ENCODE data around the genes CRABP1, ADAMTS7 and MTHFS.

DNA sequence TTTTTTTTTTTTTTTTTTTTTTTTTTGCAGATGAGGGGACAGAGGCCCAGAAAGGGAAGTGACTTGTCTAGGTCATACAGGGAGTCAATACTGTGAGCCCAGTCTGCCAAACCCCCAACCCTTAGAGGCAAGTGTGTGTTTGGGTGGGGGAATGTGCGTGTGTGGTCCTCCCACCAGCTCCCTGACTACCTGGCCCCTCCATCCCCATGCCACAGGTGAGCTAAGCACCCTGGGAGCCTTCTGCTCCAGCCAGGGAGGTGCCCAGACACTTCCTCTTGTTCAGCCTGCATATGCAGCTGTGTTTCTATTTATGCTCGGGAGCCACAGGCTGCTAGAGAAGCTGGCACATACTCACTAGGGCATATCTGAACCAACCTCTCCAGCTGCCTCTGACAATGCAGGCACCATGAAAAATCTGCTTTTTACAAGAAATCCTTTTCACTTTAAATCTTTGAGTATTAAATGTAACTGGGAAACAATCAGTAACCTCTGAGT, 20.8 kb downstream of the TBC1D2B start:
- PRO-cap = no peak
- RAMPAGE, long total RNA, 4 experiments = no peak in any of the 4 experiments

- PRO-cap = no peak
- RAMPAGE, long total RNA, 4 experiments = no peak in any of the 4 experiments
Observed at GRCh38 chr15:78071823-78072330, 5.6 kb downstream of the TBC1D2B start.

GRCh38 chr15:78339992-78340794, at the start of gene CRABP1:
TSS of gene CRABP1 (plus strand) at chr15:78340353.
- PRO-cap = no peak
- RAMPAGE, long total RNA, 4 experiments = start-site peak on the plus strand in 1 of 4 experiments, at chr15:78340348-78340353 at its widest, 26 reads per replicate

GRCh38 chr15:78438375-78439247, 595 bp downstream of the IREB2 start:
- PRO-cap = bidirectional peak, plus-strand start at chr15:78439151, minus-strand start at chr15:78438918
- RAMPAGE, long total RNA, 4 experiments = no peak in any of the 4 experiments

DNA sequence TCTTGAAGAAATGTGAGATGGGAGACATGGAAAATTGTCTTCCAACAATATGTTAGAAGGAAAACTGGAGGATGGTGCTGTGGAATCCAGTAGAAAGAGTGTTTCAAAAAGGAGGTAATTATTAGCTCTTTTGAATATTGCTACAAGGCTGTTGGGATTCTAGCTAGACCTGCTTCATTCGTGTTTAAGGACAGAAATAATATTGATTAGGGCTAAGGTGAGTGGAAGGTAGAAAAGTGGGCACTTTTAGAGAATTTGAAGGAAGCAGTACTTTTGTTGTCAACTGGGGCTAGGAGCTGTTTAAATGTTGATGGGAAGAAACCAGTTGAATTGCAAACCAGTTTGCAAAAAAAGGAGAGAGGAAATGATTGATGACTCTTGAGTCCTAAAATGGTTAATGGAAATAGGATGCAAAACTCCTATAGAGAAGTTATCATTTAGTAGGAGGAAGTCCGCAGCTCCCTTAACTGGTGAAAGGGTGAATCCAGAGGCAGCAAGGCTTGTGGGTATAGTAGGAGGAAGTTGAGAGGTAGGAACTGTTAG, 15.2 kb downstream of the IREB2 start:
- PRO-cap = no peak
- RAMPAGE, long total RNA, 4 experiments = no peak in any of the 4 experiments

DNA sequence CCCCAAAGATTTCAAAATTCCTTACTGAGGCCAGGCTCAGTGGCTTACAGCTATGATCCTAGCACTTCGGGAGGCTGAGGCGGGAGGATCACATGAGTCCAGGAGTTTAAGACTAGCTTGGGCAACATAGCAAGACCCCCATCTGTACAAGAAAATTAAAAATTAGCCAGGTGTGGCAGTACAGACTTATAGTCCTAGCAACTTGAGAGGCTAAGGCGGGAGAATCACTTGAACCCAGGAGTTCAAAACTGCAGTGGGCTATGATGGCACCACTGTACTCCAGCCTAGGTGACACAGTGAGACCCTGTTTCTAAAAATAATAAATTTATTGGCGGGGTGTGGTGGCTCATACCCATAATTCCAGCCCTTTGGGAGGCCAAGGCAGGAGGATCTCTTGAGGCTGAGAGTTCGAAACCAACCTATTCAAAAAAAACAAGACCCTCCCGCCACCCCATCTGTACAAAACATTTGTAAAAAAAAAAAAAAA, 29.7 kb upstream of the HYKK start:
- PRO-cap = no peak
- RAMPAGE, long total RNA, 4 experiments = no peak in any of the 4 experiments

DNA sequence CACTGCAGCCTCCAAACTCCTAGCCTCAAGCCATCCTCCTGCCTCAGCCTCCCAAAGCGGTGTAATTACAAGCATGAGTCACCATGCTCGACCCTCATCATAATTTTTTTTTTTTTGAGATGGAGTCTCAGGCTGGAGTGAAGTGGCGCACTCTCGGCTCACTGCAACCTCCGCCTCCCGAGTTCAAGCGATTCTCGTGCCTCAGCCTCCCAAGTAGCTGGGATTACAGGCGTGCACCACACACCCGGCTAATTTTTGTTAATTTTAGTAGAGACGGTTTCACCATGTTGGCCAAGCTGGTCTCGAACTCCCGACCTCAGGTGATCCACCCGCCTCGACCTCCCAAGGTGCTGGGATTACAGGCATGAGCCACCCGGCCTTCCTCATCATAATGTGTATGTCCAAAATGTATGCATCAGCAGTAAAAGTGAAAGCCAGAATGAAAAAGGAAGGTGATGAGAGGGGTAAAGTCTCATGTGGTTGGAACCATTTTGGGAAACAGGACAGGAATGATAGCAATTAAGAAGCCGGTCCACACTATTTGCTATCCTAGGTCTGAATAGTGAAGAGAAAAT, 561 bp upstream of the PSMA4 start:
- PRO-cap = no peak
- RAMPAGE, long total RNA, 4 experiments = no peak in any of the 4 experiments

DNA sequence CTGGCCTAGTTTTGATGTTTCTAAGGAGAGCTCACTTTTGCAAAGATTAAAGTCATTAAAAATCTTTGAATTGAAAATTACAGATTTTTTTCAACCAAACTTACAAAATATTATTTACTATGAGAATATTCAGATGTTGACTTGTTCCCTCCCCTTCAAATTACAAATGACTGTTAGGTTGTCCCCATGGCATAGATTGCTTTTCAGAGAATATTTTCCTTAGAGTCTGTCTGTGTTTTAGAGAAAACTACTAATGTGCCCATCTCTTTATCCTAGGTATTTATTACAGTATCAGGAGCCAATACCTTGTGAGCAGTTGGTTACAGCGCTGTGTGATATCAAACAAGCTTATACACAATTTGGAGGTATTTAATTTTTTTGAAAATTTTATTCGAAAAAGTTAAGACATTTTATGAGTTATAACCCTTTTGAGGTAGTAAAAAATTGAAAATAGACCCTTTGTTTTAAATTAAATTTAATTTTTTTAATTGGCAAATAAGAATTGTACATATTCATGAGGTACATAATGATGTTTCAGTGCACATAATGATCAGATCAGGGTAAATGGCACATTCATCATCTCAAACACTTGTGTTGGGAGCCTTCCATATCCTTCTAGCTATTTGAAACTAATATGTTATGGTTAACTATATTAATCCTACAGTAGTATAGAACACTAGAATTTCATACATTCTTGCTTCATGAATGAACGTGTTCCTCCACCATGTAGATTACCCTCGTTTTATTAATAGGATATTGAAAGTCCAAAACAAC, 4.5 kb downstream of the PSMA4 start:
- PRO-cap = no peak
- RAMPAGE, long total RNA, 4 experiments = start-site peak on the plus strand in 1 of 4 experiments, centred at position 319 of the sequence, 101 reads per replicate

DNA sequence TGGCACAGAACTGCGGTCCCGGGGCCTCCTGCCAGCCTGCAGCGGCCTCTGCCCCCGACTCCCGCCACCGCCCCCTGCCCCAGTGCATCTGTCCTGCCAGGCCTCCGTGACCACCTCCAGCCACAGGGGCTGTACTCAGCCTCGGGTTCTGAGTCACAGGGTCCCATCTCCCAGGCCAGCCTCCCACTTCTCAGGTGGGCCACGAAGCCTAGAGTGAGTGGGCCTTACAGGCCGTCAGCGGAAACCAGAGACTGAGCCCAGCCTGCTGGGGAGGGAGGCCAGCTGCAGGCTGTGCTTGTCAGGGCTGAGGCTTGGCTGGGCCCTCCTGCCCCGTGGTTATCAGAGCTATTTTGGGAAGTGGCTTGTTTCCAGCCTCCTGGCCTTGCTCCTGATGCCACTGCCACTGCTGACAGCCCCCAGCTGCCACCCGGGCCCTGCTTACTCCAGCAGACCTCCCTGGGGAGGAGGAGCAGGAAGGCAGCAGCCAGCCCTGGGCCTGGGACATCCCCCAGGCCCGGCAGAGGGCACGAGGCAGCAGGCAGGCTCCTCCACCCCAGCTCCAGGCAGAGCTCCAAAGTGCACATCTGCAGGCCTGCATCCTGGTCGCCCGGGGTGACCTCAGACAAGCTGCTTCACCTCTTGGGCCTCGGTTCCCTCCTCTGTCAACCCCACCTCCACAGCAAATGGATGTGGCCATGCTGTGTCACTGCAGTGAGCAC, 51.2 kb downstream of the ADAMTS7 start:
- PRO-cap = no peak
- RAMPAGE, long total RNA, 4 experiments = no peak in any of the 4 experiments

DNA sequence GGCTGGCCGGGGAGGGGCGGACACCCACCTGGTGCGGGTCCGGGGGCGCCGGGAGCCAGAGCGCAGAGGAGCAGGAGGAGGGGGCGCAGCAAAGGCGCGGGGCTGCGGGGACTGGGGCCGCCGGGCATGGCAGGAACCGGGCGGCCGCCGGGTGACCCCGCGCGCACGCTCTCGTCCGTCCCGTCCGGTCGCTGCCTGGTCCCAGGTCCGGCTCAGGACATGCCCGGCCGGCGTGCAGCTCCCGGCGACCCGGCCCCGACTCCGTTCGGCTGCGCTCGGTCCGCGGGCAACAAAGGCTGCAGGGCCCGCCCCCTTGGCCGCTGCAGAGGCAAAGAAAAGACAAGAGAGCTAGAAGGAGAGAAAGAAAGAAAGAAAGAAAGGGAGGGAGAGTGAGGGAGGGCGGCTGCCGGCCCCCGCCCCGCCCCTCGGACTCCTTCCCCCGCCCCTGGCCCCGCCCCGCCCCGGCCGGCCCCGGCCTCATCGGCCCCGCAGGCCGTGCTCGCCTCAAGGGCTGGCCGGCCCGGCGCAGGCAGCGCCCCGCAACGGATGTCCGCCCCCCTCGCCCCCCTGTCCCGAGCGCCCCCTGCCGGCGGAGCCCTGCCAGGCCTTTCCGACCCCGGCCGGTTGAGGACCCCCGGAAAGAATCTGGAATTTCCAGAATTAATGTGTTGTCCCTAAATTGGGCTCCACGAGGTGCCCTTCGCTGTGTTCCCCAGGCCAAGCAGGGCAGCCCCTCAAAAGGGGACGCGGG, at the start of gene ADAMTS7:
Gene ADAMTS7, minus strand, starts transcription at position 372 of the 751 bp plus-strand sequence.
- PRO-cap = bidirectional peak, plus-strand start at position 507 of the sequence, minus-strand start at position 263 of the sequence
- RAMPAGE, long total RNA, 4 experiments = no peak in any of the 4 experiments

DNA sequence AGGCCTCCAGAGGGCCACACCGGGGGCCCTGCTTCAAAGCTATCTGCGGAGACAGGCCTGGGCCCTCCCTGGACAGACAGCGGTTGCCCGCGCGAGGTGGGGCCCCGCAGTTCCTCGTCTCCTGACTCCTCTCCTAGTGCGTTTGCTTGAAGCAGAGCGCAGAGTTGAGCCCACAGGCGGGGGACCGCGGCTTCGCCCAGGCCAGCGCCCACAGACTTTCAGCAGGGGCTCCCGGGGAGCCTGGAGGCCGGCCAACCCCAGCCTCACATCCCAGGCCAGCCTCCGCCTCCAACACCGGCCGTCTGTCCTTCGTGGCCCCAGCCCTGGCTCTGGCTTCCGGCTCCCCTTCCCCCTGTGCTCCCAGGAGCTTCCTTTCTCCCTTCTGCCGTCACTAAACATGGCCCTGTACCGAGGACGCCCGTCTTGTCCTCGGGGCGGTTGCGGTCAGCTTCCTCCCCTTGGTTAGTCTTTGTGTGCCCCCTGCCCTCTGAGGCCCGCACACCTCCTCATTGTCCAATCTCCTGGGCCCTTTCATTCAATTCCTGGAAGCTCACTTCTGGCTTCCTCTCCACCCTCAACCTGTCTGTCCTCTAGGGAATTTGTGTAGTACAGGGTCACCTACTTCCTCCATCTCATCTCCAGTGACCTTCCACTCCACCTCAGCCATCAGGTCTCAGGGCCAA, 721 bp upstream of the ADAMTS7 start:
- PRO-cap = no peak
- RAMPAGE, long total RNA, 4 experiments = no peak in any of the 4 experiments

- PRO-cap = no peak
- RAMPAGE, long total RNA, 4 experiments = no peak in any of the 4 experiments
Observed at GRCh38 chr15:78876402-78876776, 3.7 kb downstream of the MORF4L1 start.

DNA sequence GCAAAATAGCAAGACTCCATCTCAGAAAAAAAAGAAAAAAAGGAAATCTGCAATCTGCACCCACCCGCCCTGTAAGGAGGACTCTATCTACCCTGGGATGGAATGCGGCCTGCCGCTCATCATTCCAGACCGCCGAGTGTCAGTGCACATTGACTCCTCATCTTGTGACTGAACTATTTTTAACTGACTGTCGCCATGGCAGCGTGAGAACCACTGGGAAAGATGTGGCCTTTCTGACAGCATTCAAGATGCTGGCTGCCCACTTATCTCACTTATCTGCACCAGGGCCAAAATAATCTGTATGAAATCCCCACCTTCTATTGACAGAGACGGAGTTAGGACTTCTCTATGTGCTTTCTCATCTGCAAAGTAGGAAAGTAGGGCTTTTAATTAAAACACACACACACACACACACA, 38.8 kb upstream of the ANKRD34C start:
- PRO-cap = no peak
- RAMPAGE, long total RNA, 4 experiments = no peak in any of the 4 experiments

DNA sequence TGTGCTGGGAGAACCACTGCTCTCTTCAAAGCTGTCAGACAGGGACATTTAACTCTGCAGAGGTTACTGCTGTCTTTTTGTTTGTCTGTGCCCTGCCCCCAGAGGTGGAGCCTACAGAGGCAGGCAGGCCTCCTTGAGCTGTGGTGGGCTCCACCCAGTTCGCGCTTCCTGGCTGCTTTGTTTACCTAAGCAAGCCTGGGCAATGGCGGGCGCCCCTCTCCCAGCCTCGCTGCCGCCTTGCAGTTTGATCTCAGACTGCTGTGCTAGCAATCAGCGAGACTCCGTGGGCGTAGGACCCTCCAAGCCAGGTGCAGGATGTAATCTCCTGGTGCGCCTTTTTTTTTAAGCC, 59.0 kb downstream of the MINAR1 start:
- PRO-cap = no peak
- RAMPAGE, long total RNA, 4 experiments = no peak in any of the 4 experiments

DNA sequence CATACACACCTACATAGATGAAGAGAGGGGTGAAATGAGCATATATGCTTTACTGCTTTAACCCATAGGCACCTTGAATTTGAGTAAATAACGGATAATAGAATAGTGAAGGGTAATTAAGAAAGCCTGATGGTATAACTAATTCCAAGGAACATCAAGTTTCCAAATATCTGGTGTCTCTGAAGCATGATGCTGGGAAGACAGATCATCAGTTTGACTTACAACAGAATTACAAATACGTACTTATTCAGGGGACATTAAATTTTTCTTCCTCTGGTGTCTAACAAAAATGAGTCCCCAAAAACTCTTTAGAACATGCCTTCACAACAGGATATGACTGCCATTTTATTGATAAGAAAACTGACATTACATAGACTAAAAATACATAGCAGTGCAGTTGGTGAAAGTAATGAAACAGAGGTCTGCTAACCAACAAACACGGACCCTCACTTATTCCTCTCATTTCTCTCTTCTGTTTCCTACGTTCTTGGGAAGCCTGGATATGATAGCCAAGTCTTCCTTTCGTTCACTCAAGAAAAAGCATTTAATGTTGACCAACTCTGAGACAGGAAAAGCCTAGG, 1.0 kb downstream of the MTHFS start:
- PRO-cap = no peak
- RAMPAGE, long total RNA, 4 experiments = no peak in any of the 4 experiments

DNA sequence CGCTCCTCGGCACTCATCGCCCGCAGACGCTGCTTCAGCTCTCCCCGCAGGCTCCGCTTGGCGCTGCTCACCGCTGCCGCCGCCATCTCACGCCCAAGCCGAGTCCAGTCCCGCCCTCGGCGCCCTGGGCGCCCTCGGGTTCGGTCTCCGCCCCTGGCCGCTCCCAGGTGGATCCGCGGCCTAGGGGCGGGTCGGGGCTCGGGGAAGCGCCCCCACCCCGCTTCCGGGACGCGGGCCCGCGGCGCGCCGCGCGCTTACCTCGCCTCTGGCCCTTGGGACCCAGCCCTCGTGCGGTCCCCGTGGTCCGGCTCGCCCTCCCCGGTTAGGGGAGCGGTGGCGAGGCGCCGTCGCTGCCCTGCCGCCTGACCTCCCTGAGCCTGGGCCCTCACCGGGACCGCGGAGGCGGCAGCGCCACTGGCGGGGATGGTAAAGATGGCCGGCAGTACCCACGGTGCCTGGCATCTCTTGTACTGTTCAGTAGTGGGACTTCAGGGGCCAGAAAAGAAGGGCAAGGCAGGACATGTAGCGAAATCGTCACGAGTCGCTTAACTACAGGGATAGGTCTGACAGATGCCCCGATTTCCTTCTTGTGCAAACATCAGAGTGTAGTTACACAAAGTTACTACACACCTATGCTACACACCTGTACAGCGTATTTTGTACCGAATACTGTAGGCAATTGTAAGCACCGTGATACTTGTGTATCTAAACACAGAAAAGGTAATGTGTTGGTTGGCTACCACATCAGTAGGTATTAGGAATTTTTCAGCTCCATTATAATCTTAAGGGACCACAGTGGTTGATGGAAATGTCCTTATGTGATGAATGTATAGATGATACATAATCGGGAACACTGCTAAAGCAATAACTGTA, at the start of gene MTHFS:
Gene MTHFS, minus strand, starts transcription at position 112 of the 873 bp plus-strand sequence.
- PRO-cap = bidirectional peak, plus-strand start at position 116 of the sequence, minus-strand start at position 100 of the sequence; unidirectional peak, minus-strand start at position 463 of the sequence
- RAMPAGE, long total RNA, 4 experiments = start-site peak on the minus strand in 4 of 4 experiments, centred at positions 107 to 437 of the sequence, 18 to 121 reads per replicate

- PRO-cap = no peak
- RAMPAGE, long total RNA, 4 experiments = no peak in any of the 4 experiments
Observed at GRCh38 chr15:79970076-79970659, 828 bp downstream of the BCL2A1 start.

DNA sequence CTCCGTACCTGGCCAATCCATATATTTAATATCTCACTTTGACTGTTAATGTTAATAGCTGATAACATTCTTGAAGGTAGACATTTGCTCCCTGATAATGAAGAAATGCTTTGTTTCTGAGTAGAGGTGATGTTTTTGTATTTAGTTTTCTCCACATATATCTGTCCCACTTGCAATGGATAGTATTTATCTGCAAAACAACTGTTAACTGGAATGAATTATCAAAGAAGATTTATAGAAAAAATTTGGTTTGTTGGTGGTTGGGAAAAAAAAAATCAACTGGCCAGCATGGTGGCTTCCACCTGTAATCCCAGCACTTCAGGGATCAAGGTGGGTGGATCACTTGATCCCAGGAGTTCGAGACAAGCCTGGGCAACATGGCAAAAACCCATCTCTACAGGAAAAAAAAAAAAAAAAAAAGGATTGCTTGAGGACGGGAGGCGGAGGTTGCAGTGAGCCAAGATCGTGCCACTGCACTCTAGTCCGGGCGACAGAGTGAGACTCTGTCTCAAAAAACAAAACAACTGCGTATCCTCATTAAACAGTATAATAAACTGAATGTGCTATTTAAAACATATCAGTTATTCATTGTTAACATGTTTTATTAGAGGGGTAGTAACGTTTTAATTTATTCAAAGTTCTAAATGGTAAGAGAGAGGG, 32.6 kb downstream of the ZFAND6 start:
- PRO-cap = no peak
- RAMPAGE, long total RNA, 4 experiments = no peak in any of the 4 experiments

- PRO-cap = no peak
- RAMPAGE, long total RNA, 4 experiments = no peak in any of the 4 experiments
Observed at GRCh38 chr15:80177217-80177943, 24.6 kb downstream of the FAH start.

DNA sequence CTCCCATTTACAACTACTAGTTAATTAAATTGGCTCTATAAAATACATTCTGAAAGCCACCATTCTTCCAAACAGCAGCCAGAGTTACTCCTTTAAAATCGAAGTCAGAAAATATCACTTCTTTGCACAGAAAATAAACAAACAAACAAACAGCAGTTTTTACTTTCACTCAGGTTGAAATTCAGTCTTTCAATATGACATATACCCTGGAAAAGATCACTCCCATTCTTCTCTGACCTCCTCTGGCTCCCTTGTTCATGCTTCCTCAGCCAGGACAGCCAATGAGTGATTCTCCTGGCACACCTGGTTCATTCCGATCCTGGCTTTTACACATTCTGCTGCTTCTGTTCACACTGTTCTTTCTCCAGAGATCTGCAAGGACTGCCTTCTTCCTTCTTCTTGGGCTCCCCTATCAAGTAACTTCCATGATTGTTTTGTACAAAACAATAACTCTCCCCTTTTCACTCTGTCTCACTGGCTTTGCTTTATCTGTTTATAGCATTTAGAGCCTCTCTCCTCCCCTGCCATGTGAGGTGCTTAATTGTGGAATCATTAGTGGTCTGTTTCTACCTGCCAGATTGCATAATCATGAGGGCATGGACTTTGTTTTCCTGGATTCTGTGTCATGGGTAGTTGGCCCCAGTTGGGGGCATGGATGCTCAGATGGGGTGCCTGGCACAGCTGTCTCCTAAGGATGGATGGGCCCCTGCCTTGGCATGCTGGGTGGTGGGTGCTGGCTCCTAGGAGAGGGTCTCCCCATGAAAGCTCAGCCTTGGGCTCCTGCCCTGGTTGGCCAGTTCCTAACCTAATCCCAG, 7.8 kb upstream of the CTXND1 start:
- PRO-cap = no peak
- RAMPAGE, long total RNA, 4 experiments = no peak in any of the 4 experiments